HTR-8/SVneo (cell line): Measurements from ENCODE around the genes TMA16 and SH3RF1.

GRCh38 chr4:163494343-163495510 is at the start of gene TMA16:
Gene TMA16, plus strand, starts transcription at chr4:163494690.
- RRBS: 2% methylated on average over 25 of the region's 69 CpGs

DNA sequence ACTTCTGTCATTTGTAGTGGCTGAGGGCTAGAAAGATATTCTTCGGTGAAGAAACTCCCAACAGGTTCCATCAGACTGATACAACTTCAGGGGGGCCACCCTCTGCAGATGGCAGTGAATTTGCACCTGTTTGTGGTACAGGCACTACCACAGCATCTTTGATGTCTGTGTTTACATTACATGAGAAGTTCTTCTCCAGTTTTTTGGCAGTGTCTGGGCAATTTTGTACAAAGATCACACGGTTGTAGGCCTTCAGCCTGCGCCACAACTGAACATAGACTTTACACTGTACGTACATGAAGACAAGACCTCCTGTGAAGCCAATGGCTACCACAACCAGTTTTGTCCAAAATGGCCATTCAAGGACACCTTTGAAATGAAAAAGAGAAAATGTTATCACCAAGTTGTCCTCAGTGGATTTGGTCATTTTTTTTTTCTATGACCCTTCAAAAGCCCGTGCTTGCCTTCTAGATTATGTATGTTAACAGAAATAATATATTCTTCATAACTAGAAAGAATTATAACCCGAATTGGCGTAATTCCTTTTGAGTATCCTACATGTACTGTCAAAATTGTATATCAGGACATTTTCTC is 34.3 kb downstream of the TMA16 start:
- RRBS: no CpG with 5 or more reads among the region's 7 CpGs

DNA sequence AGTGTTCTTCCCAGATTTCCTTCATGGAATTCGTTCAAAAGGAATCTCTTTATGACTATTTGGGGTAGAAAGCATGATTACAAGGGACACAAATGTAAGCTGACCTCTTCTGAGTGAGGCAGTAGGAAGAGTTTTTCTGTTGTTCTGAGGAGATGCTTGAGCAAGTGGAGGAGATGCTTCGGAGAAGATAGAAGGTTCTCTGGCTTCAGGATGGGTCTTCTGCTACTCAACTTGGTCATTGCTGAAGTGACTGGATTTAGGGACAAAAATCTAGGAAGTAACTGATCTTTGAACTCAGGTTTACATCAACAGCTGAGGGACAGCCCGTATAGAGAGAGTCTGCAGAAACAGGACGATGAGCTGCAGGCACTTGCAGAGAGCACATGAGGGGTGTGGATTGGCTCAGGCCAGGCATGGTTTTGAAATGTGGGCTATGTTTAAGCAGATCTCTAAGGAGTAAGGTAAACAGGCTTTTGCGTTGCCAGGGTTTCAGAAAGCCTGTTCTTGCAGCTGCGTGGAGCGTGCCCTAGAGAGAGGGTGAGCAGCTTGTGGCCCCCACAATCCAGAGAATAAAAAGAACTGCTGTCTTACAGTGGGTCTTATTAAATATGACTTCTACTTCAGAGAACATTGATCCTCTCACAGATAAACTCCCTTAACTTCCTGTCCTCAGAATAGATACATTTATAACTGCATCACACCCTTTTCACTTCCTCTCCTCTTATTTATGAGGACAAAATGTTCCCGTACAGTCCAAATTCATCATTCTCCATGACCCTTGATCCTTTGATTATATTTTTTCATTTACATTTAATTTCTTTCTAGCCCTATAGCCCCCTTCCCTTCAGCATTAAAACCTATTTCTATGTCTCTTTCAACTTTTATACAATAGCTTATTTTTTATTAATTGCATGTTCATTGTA is 64.0 kb downstream of the TMA16 start:
- RRBS: no CpG with 5 or more reads among the region's 8 CpGs

- RRBS: no CpG with 5 or more reads among the region's 4 CpGs
These were observed 103.6 kb downstream of the TMA16 start for GRCh38 chr4:163598114-163598422.

- RRBS: no CpG with 5 or more reads among the region's 2 CpGs
These were observed 172.5 kb downstream of the TMA16 start for GRCh38 chr4:163666972-163667376.

DNA sequence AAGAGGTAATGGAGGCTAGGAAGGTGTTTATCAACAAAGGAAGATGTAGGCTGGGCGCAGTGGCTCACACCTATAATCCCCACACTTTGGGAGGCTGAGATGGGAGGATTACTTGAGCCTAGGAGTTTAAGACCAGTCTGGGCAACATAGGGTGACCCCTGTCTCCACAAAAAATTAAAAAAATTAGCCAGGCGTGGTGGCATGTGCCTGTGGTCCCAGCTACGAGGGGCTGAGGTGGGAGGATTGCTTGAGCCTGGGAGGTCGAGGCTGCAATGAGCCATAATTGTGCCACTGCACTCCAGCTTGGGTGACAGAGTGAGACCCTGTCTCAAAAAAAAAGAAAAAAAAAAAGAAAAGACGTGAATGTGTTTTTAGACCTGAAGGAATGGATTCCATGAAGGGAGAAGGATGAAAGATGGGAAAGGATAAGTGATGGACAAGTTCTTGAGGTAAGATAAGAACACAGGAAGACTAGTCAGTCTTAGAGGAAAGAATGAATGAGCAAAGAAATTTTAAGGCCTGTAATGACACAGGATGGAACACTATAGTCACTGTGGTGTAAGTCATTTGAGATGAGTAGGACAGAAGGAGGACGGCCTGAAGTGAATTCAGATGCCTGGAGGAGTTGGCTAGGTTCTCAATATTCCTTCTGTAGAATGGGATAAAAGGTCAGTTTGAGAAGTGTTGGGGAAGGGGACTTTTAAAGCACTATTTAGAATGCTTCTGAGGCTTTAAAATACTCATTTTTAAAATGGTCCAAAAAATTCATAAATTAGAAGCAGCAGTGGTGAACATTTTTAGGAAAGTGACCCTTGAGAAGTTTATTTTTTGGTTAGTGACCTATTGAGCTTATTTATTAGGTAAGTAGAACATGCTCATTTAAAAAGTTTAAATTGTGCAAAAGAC is 3.8 kb downstream of the MSMO1 start:
- RRBS: no CpG with 5 or more reads among the region's 6 CpGs

DNA sequence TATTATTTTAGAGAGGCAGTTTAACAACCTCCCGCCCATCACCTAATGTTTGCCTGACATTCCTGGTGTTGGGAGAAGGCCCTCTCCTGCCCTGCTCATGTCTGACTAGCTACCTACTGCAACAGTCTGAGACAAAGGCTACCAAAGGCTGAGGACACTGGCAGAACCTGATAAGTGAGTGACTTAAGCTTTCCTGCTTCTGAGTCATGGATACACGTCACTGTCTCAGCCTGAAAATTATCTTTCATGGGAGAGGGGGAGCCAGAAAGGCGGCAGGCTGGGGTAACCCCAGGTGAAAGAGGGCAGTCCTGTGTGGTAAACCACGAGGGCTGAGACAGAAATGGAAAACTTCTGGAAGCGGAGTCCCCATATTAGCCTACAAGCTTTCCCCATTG is 97.8 kb downstream of the CPE start:
- RRBS: no CpG with 5 or more reads among the region's 5 CpGs

GRCh38 chr4:166198169-166198576 is 325.1 kb downstream of the TLL1 start:
- RRBS: no CpG with 5 or more reads among the region's 9 CpGs

GRCh38 chr4:167897123-167897561 is 195.2 kb upstream of the ANXA10 start:
- RRBS: 7% methylated on average over 1 of the region's 6 CpGs

- RRBS: no CpG with 5 or more reads among the region's 5 CpGs
These were observed 44.1 kb downstream of the PALLD start for GRCh38 chr4:168540906-168541426.

- RRBS: no CpG with 5 or more reads among the region's 5 CpGs
These were observed 72.2 kb downstream of the PALLD start for GRCh38 chr4:168568989-168569435.

DNA sequence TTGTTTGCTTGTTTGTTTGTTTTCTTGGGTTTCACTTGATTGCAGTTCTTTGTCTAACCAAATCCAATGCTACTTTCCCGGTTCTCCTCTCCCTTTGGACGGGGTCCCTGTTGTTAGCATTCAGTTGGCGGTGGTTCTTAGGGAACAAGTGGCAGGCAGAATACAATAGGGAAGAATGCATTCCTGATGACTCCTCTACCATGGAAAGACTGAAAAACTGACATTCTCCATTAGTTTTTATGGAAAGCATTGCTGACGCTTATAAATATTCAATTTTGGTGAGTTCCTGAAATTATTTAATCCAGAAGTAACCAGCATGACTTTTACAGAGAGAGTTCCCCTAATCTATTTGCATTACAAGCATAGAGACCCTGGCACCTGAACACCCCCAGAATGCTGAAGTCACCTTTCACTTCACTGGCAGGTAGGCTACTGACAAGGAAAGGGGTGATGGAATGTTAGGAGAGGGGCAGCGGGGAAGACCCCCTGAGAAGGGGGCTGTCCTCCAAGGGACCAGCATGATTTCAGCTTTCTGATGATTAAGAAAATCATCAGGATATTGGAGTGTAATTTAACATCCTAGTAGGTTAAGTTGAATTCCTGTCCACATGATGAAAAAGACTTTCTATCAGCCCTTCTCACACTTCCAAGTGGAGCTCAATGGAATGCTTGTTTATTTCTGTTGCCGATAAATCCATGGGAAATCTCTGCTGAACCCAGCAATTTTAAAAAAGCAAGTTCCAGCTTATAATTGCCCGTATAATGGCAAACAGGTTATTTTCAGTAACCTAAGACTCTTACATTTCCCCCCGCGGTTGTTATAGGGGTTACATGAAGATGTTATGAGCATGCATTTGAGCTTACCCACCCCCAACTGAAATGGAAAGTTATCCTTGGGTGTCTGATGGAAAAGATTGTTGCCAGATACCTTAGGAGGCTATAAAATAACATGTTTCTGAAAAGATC is 135.9 kb downstream of the PALLD start:
- RRBS: no CpG with 5 or more reads among the region's 9 CpGs

DNA sequence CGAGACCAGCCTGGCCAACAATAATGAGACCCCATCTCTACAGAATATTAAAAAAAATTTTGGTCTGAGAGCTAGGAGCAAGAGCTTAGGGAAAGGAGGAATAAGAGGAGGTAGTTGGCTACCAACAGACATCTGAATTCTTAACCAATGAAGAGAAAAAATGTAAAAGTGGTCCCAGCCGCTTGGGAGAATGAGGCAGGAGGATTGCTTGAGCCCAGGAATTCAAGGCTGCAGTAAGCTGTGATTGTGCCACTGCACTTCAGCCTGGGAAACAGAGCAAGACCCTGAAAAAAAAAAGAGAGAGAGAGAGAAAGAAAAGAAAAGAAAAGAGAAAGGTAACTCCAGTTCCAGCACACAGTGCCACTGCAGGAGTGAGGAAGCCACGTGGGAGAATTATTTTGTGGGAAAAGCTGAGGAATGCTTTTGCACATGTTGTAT is 226.0 kb downstream of the CBR4 start:
- RRBS: no CpG with 5 or more reads among the region's 3 CpGs

- RRBS: no CpG with 5 or more reads among the region's 12 CpGs
These were observed 173.4 kb downstream of the CBR4 start for GRCh38 chr4:168836439-168837240.

DNA sequence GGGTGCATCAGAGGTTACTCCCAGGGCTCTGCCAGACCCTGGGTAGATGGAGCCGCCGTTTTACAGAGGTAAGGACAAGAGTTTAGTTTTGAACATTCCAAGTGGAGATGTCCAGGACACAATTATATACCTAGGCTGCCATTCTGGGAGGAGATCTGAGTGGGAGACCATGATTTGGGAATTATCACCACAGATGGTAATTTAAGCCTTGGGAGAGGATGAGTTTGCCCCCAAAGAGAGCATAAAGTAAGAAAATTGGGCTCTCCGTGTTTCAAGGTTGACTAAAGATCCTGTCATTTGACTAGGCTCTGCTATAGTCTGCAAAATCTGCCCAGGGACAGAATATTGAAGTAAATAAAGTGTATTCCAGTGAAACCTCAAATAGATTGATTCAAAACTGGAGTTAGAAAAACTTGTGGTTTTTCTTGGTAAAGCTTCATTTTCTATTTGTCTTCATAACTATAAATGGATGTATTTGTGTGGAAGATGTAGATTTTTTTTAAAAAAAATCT is 170.4 kb downstream of the CBR4 start:
- RRBS: no CpG with 5 or more reads among the region's 3 CpGs

DNA sequence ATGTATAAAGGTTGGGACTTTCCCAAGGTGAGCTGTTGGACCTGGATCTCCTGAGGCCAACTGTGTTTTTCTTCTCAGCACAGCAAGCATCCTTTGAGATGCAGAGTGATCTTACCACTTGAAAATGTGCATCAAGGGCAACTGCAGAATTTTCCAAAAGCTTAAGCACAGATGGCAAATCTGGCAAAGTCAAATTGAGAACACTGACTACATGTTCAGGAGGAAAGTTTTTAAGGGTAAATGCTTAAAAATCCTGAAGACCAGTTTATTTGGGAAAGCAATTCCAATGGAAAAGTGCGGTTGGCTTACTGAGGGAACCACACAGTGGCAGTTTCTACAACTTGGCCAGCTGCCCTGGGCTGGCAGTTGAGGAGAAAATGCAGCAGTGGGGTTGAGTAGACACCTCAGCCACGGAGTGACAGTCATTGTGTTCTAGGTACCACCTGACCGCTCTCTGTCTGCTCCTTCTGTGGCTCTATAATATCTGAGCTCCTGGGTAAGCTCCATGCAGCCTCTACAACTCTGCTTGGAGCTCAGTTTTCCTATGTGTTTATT is 168.8 kb downstream of the CBR4 start:
- RRBS: no CpG with 5 or more reads among the region's 3 CpGs

DNA sequence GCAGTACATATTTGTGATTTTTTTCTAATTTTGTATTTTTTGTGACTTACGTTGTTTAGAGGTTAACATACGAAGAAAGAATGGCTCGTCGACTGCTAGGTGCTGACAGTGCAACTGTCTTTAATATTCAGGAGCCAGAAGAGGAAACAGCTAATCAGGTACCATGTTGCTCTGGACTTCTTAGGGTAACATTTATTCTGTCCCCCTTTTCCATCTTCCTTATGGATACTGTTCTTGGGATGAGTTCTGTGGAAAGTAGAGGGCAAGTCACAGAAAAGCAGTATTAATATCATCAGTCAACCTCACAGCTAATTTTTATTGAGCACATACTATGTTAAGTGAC is 115.6 kb downstream of the CBR4 start:
- RRBS: no CpG with 5 or more reads among the region's 4 CpGs

- RRBS: no CpG with 5 or more reads among the region's 6 CpGs
These were observed 60.8 kb upstream of the CBR4 start for GRCh38 chr4:169070769-169071293.

GRCh38 chr4:169117472-169118040 is 107.5 kb upstream of the CBR4 start:
- RRBS: no CpG with 5 or more reads among the region's 9 CpGs

GRCh38 chr4:169270725-169271459 is at the start of gene SH3RF1:
Gene SH3RF1, minus strand, starts transcription at chr4:169270956.
- RRBS: under 1% methylated on average over 38 of the region's 94 CpGs